ENCODE measurements around a stretch of chr6.

DNA sequence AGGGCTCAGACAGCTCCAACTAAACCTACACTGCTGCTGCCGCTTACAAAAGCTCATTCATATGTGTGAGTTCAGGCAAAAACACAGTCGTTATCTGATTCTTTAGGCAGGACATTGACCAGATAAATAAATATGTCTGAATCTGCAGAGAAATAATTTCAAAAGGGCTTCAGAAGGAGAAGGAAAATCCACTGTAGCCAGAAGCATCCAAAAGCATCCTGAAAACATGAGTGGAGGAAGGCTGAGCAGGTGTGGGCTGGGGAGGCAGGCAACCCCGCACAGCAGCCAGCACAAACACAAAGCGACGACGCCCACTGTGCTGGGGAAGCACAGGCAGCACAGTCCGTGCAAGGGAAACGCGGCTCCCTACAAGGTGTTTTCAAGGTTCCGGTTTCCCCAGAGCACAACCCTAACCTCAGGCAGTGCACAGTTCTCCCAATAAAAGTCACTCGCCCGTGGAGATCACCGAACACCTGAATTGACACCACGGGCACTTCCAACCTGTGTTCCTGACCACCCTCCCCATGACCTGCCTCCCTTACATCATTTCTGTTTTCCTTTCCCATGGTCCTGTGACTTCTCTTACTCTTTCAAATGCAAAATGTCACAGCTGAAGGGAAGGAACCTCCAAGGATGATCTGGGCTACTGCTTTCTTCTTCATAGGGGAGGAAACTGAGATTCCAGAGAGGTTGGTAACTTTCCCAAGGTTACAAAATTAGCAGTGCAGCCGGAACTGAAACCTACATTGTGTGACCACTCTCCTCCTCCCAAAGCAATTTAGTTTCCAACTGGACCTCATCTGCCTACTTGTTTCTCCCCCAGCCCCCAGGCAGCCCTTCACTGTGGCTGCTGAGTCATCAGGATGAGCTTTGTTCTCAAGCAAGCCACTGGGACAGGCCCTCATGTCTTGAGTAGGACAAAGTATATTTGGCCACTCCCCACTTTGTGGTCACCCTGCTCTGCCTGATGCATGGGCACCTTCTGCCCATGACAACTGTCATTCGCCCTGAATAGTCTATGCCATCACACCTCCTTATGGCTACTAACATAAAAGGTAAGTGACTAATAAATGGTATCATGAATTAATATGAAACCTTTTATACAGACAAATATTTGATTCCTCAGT, 125.3 kb downstream of the ATXN1 start:
- PRO-cap = no peak

- PRO-cap = no peak
These were observed 92.1 kb downstream of the ATXN1 start for GRCh38 chr6:16668988-16669694.

GRCh38 chr6:16681120-16681536, 80.1 kb downstream of the ATXN1 start:
- PRO-cap = no peak

GRCh38 chr6:16753025-16753680, 8.1 kb downstream of the ATXN1 start:
- PRO-cap = no peak

- PRO-cap = no peak
These were observed 794 bp downstream of the STMND1 start for GRCh38 chr6:17102571-17103116.

- PRO-cap = no peak
These were observed 3.8 kb upstream of the RBM24 start for GRCh38 chr6:17277229-17277837.

GRCh38 chr6:17311518-17312188, 30.5 kb downstream of the RBM24 start:
- PRO-cap = no peak

GRCh38 chr6:17491606-17492293, 98.4 kb downstream of the CAP2 start:
- PRO-cap = no peak

DNA sequence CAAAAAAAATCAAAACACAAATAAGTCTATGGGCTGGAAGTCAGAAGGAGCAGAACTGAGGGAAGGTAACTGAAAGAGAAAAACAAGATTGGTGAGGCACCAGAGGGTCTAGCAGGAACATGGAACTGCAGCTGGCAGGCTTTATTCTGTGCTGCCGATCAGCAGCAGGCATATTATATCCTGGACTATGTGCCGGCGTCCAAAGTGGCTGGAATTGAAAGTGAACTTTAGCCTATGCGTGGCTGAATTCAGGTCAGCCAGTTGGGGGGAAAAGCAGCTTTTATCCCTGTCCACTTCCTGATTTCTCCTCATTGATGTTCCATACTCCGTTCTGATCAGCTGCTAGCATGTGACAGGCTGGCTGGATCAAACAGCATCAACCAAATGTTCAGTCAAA, 98.9 kb downstream of the CAP2 start:
- PRO-cap = no peak

GRCh38 chr6:17674619-17676026, 31.6 kb downstream of the NUP153 start:
- PRO-cap = no peak

GRCh38 chr6:17728751-17729408, 22.2 kb upstream of the NUP153 start:
- PRO-cap = no peak

DNA sequence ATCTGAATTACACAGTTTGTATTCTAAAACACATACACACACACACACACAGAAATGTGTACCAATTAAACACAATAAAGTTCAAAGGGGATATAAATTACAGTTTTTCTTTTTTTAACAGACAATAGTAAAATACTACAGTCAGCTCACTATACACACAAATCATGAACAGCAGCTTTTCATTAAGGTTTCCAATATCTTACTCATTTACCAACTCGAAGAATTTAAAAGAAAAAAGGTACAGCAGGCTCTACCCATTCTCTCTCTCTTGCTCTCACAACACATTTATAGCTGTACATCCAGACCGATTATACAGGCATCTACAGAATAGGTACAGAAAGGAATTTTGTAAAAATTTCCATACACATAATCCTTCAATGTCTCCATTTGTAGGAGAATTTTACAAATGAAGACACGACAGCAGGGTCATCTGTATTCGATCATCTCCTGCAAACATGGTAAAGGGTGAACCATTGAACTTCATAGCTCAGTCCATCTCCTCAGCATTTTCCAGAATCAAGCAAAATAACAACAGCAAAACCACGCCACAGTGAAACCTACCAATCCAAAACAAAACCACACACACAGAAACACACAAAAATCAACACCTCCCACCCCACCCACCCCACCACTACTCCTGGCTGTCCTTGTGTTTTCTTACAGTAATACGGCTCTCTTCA, 52.7 kb upstream of the NUP153 start:
- PRO-cap = no peak

- PRO-cap = no peak
These were observed 78.7 kb upstream of the NUP153 start for GRCh38 chr6:17785382-17785803.

DNA sequence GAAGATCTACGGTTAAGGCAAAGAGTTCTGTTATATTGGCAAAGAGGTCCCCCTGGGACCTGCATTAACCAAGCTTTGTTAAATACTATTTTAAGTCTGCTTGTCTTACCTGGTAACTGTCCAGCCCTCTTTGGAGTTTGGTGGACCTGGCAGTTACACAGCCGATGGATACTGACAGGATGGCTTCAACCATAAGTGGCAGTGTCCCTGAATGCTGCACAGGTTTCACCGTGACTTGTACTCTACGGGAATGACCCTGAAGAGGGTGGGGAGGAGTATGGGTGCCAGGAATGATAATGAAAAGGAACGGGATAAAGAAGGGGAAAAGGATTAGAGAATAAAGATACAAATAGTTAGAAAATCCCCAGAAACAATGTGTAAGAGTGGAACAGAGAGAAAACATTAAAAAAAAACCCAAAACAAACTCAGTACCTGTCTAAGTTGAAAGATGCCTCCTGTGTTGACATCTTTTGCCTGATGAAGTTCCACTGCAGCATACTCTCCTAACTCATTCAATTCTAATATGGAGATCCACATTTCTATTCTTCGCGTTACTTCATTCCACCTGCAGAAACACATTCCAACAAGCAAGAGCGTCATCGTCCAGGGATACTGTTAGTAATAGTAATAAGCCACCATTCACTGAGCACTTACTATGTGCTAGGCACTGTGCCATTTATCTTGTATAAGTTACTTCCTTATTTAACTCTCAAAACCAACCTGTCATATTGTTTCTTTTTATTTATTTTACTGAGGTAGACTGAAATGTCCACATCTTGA, 87.6 kb upstream of the NUP153 start:
- PRO-cap = no peak

DNA sequence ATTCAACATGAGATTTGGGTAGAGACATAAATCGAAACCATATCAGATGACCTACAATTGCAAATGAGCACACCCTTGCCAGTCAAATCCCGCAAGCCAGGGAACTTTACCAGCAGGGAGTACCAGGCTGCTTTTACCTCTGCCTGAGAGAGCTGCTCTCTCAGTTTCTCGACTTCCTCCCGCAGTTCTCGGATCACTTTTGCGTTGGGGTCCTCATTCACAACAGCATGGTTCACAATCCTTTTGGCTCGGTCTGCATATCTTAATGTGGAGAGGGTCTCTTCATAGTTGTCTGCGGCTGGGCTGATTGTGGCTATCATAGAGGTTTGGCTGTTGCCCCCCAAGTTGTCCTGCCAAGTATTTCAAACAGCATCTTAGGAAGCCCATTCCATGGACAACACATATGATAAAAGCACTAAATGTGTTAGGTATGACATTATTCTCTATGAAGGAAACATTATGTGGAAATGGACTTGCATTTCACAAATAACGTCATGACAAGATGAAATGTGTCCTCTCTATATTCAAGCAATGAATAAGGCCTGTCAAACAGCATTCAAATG, 130.1 kb upstream of the NUP153 start:
- PRO-cap = no peak

DNA sequence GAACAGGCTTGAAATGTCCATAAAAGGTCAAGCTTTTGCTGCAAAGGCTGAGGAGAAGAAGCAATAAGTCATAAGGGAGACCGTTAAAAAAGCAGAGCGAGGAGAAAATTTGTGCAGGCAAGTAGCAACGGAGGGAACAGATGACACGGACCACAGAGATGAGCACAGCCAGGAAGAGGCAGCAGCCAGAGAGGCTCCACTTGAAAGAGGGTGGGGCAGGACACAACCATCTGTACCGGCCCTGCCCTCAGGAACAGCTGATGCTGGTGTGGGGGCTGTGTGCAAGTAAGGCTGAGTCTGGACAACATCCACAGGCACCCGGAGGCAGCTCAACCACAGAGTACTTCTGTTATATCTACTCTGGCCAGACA, 25.1 kb downstream of the KIF13A start:
- PRO-cap = no peak

DNA sequence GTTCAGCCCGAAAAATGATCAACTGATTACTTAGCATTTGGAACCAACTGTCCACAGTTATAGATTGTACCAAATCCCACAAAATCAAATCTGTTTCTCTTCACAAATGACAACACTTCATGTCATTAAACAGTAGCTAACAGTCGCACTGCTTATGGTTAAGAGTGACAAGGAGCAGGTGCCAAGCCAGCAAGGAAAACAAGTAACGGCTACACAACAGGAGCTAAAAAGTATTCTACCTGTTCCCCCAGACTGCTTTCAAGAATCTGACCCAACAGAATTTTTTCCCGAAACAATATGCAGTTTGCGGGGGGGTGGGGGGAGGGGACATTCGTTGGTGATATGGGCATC, 2.1 kb downstream of the KIF13A start:
- PRO-cap = no peak

GRCh38 chr6:18053510-18053848, 66.0 kb upstream of the KIF13A start:
- PRO-cap = no peak

- PRO-cap = no peak
These were observed 65.6 kb downstream of the NHLRC1 start for GRCh38 chr6:18056847-18057293.

DNA sequence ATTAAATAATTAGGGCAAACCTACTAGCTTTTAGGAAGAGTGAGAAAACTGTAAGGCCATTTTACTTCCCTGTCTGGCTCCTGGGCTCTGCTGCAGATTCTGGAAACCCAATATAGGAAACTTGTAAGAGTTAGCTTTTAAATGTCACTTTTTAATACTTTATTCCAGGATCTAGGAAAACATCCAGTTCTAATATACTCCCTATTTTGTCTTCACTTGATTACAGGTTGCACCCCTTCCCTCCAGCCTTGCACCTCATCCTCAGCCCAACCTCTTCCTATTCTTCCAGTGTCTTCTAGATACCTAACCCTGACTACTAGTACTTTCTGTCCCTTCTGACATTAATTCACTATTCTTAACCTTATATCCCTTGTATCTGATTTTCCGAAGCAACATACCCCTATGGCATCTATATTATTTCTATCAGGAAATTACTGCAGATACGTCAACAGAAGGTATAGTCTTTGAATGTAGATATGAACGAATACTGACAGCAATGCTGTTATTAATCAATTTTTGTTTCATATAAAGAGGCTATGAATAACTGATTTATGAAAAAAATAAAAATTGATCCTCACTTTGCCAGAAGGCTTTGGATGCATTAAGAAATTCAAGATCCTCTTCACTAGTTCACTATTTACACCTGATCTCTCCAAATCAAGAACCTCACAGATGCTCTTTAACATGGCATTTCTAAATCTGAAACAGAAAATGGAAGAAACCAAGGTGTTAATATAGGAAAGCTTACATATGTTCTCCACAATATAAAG, 9.0 kb downstream of the DEK start:
- PRO-cap = no peak